ENCODE measurements around the genes ZFP3, USP6 and DERL2.

DNA sequence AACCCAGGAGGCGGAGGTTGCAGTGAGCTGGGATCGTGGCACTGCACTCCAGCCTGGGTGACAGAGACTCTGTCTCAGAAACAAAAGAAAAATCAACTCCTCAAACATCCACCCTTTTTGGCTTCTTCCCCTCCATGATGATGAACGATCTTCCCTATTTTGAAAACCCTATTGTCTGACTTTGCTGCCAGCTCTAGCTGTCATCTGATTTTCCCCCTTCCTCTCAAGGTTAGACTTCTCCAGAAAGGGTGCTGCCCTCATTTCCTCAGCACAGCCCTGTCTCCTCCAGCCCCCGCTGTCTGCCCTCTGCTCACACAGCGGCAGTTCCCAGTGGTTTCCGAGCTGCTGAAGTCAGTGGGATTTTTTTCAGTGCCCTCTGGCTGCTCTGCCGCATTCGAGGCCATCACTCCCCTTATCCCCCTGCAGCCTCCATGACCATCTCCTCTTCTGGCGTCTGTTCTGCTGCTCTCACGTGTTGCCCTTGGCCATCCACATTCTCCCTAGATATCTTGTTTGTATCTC is 26.6 kb upstream of the C17orf107 start:
- PRO-cap = no peak

DNA sequence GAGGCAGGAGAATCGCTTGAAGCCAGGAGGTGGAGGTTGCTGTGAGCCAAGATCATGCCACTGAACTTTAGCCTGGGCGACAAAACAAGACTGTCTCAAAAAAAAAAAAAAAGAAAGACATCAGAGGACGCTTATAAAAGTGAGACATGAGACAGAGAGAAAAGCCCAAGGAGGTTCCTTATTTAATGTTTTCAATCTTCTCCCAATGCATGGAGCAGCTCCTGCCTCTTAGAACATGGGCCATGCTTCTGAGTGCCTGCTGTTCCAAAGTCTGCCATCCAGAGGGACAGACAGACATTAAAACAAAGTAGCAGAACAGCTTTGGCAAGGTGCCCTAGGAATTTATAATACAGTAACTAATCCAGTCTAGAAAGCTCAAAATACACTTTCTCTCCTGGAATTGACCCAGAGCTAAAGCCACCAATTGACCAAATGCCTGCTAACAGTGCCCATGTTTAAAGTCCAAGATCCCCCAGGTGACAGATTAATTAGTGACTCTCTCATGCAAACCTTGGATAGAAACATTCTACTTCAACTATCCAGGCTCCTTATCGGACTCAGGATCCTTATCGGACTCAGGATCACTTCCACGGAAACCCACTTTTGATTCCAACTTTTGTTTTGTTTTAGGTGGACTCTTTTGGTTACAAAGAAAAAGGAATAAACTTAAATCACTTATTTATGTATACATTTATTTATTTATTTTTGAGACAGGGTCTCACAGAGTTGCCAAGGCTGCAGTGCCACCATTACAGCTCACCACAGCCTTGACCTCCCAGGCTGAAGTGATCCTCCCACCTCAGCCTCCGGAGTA is 11.1 kb upstream of the CHRNE start:
- PRO-cap = no peak

GRCh38 chr17:4943807-4944645 is 4.0 kb downstream of the RNF167 start:
- PRO-cap = no peak

DNA sequence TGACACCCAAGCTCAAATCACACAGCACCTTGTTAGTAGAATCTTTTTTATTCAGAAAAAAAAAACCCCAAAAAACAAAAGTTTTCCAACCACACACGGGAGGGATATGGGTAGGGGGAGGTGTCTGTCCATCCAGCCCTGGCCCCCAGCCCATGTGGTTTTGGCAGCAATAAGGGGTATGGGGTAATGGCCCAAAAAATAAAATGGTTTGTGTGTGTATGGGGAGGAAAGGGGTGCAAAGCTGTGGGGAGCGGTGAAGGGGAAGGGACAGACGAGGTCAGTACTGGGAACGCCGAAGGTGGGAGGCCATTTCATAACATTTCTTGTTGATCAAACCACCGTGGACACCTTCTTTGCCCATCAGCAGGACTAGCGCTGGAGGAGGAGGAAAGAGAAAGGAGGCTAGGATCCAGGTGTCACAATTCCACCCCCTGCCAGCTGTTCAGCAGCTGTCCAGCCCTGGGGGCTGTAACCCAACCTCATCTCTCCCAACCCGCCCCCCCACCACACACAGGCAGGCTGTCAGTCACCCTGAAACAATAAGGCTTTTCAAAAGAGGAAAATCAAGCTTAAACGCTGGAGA is 2.6 kb downstream of the PFN1 start:
- PRO-cap = no peak

DNA sequence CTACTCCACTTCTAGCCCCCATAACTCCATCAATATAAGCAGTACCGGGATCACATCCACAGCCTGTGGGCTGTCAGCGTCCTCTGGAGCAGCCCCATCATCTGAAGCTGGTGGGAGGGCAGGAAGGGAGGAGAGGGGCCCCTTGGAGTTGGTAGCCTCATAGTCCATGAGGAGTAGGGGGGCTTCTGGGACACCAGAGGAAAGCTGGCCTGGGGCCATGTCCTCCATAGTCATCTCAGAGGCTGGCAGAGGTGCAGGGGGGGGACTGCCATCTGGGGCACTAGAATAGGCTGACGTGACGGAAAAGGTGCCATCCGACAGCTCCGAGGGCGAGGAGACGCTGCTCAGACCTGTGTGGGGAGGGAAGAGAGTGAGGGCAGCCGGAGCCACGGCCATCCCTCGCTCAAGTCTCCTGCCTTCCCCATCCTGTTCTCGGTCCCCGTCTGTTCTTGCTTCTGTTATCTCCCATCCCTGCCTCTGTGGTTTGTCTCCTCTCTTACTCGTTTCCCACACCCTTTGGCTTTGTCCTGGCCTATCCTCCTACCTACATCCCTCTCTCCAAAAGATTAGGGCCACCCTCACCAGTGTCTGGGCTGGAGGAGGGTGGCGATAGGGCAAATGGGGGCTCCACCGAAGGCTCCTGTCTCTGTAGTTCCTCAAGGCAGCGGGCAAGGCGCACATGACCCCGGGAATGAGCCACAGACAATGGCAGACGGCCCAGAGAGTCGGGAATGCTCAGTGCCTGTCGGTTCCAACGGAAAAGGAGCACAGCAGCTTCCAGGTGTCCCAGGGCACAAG is 4.8 kb upstream of the SPAG7 start:
- PRO-cap = no peak

DNA sequence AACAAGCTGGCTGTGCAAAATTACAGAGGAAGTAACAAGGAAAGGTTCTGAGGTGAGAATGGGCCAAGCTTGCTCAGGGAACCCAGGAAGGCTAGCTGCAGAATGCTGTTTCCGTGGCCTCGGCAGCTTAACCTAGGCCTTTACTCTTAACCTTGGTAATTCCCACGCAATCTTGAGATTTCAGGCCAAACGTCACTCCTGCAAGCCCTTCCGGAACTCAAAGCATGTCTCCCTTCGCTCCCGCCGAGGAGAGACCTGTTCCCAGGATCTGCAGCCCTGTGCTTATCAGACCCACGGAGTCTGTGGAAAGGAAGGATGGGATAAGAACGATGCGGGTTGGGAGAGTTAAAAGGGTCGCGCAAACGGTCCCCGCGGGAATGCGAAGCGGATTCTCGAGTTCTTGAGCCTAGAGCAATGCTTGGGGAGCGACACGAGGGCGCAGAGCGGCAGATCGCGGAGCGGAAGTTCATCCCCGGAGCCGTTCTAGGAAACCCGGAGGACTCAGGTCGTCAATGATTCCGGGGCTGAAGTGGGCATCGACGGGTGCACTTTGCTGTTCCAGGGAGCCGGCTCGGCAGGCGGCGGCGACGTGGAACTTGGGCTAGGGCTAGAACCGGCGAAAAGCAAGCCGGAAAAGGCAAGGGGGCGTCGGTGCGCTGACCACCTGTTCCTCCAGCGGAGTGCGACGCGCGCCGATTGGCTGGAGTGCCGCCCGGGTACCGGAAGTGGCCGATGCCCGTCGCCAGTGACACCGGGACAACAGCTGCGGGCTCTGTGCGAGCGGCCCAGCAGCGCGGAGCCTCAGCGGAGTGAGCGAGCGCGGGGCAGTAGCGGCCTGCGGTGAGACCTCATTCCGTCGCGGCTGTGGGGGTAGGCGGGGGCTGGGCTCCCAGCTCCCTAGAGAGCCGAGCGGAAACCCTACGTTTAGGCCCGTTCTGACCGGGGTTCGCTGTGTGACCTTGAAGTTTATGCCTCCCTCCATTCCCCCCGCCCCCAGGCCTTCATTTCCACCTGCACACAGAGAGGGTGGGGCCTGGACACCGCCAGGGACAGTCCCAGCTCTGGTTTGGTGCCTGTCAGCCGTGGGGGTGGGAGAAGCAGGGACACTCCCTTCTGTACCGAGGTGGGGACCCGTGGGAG is at the start of gene ZFP3:
Gene ZFP3, plus strand, starts transcription at position 732 of the 1,140 bp plus-strand sequence.
- PRO-cap = bidirectional peak, plus-strand start at position 515 of the sequence, minus-strand start at position 416 of the sequence; bidirectional peak, plus-strand start at position 745 of the sequence, minus-strand start at position 637 of the sequence

- PRO-cap = bidirectional peak, plus-strand start at chr17:5116529, minus-strand start at chr17:5116452
These were observed at the start of gene USP6 for GRCh38 chr17:5115501-5116809. Gene USP6 (plus strand): TSS chr17:5116032.

GRCh38 chr17:5120867-5121404 is 5.1 kb downstream of the USP6 start:
- PRO-cap = no peak

DNA sequence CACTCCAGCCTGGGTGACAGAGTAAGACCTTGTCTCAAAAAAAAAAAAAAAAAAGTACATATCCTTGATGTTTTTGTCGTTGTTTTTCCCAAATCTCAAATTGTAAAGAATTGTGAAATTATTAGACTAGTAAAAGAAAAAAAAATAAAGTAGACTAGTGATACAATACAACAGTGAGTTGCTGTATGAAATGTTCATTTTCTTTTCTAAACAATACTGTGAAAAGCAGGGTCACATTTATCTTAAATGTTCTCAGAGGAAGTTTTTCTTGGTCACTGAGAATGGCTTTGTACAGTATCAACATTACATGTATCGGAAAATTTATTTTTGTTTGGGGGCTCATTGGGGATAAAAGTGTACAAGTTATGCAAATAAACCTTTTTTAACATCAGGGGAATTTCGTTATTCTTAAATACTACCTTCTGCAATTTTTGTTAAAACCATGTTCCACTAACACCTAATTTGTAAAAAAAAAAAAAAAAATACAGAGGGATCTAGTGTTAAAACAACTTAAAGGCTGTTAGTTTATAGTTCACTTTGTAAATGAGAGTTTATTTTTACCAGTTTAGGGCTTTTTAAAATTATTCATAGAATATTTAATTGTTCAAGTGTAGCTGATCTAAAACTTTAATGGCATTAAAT is 8.7 kb upstream of the ZNF594 start:
- PRO-cap = no peak

DNA sequence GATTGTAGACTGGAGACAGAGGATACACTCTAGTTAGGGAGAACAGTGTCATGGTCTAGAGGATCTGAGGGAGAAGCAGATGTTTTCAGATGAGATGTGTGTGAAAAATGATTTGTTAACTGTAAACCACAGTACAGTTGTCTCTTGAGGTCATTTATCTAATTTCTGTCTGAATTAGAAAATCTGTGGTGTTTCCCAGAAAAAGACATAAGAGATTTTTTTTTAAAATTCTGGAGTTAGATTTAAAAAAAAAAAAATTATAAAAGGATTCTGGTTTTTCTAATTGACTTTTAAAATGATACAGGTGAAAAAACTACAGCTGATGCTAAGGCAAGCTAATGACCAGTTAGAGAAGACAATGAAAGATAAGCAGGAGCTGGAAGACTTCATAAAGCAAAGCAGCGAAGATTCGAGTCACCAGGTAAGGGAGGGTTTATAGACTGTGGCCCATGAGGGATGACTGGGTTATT is 54.6 kb downstream of the NUP88 start:
- PRO-cap = no peak

GRCh38 chr17:5379694-5380604 is 39.5 kb downstream of the NUP88 start:
- PRO-cap = no peak

DNA sequence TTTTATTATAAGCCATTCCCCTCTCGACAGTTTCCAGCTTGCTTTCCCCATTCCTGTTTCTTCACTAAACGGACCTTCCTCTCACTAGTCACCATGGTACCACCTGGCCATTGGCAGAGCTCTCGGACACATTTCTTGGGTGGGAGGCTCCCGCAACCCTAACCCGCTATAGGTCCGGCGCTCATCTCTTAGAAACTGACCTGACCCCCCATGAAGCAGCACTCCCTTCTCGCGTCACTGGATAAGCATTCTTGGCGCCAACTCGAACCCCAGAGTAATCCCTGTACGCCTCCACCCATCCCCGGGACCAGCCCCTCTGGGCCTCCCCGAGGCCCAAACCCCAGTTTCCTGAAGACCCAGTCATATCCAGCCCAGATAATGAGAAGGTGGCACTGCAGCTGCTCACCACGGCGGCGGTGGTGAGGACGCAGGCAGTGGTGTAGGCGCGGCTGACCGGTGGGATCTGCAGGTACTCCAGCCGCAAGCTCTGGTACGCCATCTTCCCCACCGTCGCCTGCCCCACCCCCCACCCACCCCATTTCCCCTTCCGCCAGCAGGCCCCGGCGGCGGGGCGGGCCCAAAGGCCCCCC is at the start of gene DERL2:
Gene DERL2, minus strand, starts transcription at position 516 of the 590 bp plus-strand sequence.
- PRO-cap = bidirectional peak, plus-strand start outside the sequence, minus-strand start at position 516 of the sequence

GRCh38 chr17:5558563-5559228 is 25.6 kb downstream of the NLRP1 start:
- PRO-cap = no peak

DNA sequence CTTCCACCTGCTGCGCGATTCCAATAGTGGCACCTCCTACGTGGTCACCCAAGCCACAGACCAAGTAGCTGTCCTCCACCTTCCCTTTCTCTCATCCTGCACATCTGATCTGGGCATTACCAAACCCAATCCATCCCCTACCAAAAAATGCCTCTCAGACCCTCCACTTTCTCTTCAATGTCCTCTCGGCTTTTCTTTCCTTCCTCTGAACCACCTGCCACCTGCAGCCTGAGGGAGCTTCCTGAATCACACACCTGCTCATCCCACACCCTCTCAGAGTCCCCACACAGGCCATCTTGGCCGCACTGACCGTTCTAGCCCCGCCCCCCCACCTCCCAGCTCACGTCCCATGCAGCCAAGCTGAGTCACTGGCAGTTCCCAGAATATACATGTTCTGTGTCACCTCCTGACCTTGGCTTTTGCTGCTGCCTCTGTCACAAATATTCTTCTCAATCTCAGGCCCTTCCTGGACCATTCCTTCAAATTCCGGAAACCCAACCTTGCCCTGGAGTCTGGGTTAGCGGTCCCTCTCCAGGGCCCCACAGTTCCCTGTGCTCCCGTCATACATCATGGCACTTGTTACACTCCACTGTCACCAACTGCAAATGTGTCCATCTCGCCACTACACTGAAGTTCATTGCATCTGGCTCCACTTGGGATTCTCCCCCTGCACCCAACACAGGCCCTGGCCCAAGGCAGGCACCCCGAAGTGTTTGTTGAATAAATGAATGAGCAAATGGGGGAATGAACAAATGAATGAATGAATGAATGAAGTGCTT is 12.7 kb downstream of the PIMREG start:
- PRO-cap = no peak

DNA sequence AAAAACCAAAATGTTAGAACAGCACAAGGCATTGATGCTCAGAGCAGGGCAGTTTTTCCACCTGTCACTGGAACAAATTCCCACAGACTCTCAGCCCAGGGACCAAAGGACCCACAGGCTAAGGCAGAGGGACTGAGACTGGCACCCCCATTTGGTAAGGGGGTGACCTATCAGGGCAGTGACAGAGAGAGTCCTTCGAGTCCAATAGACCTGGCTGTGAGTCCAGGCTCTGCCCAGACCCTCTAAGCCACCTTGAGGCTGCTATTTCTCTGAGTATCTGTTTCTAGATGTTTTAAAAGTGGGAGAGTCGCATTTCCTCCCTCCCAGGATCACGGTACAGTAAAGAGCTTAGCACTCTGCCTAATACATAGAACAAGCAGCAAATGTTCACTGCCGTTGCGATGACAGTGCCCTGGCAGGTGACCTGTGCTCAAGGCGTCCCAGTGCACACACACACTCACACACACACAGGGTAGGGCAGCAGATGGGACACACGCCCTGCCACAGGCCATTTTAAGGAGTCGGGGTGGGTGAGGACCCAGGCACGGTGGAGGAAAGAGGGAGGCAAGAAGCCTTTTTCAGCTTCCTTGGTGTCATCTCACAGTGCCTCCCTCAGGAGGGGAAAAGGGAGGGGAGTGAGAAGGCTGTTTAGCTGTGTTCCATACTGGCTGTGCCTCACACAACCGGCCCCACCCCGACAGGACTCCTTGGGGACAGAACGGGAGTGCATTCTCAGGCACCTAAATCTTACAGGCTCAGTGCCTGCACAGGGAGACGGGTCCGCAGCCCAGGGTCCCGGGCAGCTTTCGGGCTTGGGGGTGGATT is 1.6 kb downstream of the PITPNM3 start:
- PRO-cap = unidirectional peak, plus-strand start at position 466 of the sequence

DNA sequence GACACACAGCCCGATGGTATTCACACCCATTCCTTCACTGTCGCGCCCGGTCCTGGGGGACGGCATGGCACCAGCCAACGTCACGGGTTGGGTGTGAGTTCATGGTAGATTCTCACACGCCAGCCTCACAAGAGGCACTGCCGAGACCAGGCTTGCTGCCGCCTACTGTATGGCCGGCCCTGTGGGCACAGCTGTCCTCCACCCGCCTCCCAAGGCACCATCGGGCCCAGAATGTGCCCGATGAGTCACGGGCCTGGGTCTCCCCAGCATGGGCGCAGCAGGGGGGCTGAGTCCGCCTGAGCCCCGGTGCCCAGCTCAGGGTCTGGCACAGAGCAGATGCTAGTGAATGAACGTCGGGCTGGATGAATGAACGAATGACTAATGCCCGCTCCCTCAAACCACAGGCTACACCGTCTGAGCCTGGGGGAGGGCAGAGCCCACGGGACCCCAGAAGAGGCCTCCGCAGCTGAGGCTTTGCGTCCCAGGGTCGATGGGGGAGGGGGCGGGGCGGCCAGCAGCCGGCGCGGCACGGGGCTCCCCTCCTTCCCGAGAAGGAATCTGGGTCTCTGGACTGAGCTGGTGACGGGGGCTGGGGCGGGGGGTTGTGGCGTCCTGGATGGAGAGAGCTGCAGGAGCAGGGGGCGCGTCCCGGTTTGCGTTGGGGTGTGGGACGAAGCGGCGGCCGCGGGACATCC is 859 bp downstream of the PITPNM3 start:
- PRO-cap = bidirectional peak, plus-strand start at position 130 of the sequence, minus-strand start at position 139 of the sequence

GRCh38 chr17:6642813-6643338 is 2.0 kb downstream of the TXNDC17 start:
- PRO-cap = no peak

DNA sequence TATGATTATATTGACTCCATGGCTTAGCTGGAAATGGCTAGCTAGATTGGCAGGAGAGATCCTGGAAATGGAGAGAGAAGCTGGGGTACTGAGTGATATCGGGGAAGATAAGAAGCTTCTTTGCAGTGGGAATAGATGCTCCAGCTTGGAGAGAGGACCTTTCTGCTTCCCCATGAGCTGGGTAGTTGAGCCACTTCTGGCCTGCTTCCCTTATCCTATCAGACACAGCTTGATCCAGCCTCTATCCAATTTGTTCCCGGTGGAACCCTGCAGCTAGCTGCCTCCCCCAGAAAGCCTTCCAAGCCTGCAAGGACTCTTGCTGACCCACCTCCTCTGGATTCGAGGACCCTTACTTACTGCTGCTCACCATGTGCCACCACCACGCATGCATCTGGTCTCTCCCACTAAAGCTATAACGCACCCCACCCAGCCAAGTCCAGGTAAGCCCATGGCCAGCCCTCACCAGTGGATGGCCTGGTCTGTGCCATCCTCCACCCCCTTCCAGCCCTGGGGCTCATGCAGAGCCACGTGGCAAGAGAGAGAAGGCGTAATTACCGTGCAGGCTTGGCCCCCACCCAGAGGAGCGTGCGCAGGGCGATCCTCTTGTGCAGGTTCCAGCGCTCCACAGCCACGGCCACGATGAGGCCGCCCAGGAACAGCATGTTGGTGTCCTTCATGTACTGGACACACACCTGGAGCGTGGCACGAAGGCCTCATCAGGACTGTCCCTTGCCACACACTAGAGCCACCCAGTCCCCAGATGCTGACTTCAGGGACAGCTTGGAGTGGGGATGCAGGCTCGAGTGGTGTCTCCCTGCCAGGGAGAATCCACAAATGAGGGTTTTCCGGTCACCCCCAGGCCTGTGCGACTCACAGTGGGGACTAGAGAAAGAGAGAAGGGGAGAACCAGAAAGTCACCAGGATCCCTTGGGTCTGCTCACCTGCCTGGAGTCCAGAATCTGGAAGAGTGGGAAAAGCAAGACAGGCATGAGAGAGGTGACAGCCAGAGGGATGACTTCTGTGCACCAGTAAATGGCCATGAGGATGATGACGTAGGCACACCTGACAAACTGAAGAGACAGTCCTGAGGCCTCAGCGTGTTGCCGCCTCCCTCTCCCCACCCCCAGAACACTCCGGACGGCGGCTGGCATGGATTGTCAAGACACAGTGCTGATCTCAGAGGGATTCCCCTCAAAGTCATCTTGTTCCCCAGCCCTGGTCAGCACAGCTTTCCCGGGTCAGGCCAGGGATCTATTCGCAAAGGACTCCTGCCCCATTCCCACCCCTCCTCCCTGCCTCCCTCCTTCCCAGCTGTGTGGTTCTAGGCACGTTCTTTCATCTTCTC is 6.6 kb downstream of the SLC13A5 start:
- PRO-cap = no peak

- PRO-cap = no peak
These were observed 694 bp downstream of the SLC13A5 start for GRCh38 chr17:6712420-6712929.

DNA sequence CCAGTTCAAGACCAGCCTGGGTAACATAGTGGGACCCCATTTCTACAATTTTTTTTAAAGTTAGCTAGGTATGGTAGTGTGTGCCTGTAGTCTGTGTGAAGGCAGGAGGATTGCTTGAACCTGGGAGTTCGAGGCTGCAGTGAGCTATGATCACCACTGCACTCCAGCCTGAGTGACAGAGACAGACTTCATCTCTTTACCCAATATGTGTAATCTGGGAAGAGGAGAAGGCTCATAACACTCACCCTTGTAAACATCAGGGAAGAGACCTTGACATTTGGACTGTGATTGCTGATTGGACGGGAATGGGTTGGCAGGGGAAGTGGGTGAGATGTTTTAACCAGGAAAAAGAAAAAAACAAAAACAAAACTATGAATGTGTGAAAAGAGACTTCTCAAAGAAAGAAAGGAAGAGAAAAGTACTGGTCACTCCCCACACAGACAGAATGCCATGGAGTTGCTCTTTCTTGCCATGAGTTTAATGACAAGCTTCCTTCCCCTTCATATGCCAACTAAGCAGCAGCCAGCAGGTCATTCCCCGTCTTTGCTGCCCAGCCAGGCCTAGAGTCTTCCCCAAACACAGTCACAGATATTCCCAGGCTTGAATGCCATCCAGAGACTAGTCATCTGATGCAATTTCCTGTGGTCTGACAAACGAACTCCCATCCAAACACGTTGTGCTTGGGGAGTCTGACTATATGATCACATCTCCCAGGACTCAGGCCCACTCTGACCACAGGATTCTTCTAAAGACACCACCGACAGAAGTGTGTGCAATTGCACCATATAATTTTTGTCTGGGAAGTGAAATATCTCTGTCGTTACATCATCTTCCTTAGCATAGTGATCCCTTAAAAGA is 3.6 kb upstream of the XAF1 start:
- PRO-cap = bidirectional peak, plus-strand start at position 704 of the sequence, minus-strand start at position 562 of the sequence

Measured in right common carotid artery plus branches (tissue), 1 donor.